ENCODE measurements around a stretch of chr17.

DNA sequence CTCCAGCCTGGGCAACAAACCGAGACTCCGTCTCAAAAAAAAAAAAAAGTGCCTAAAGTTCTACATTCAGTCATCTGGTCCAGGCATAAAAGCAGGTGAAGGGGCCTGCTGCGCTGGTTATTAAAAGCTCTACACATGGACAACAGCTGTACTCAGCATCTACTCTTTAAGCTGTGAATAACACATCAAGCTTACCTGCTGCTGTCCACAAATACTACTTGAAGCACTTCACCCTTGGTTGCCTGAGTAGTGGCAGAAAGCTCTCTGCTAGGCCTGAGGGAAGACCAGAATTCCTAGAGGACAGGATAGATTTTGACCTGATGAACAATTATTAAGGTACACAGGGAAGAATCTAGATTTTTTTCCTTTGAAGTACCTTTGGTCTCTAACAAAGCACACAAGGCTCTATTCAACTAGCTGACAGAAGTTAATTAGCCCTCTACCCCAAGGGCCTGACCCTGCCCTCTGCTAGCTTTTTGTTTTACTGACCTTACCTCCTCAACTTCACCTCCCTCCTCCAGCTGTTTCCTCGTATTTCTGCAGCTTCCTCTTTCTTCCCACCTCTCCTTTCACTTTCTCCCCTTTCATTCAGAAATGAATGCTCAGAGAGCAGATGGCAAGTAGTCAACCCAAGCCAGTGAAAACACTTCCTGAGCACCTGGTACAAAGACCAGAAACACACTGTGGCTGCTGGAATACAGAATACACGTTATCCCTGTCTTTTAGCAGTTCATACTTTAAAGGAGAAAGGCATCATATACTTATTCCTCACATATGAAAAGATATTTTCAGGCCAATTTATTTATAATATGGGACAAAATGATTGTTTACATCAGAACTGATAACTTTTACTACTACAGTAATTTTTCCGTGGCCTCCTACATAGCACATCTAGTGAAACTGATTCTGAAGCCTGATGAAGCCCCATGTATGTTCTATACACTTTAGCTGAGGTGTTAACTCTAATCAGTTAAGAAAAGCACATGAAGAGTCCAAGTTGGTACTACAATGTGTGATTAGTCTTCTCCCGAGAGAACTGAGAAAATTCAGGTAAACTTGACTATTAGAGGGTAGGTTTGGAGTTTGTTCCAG is 5.6 kb upstream of the VEZF1 start:
- RRBS = no CpG with 5 or more reads among the region's 7 CpGs

DNA sequence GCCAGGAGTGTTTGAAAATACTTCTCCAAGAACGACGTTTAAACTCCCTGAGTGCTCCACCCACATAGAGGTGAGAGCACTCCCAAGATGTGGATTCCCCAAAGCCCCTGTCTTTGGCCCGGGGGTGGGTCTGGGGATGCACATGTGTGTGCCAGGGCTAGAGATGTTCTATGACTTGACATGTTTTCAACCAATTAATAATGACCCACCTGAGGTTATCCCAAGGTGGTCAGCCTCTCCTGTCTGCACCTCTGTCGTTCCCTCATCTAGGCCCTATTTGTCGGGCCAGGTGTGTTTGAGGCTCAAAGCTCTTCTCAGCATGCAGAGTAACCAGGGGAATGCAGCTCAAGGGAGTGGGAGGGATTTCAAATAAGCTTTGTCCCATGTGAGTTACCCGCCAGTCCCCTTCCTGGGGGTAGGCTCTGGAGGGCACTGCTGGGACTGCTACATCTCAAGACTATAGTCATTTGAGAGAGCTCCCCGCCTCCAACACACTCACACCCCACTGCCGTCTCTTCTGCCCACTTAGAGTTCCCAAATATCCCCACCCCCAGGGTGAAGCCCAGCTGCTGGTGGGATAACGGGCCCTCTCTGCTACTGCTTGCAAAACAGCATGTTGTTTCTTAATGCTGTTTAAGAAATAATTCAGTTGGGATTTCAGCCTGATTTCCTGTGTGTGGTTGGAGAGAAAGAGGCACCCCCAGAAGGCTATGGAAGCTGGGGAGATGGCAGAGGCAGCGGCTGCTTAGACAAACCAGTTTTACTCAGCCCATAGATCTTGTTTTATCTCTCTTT is 3.8 kb upstream of the MPO start:
- RRBS = no CpG with 5 or more reads among the region's 10 CpGs

DNA sequence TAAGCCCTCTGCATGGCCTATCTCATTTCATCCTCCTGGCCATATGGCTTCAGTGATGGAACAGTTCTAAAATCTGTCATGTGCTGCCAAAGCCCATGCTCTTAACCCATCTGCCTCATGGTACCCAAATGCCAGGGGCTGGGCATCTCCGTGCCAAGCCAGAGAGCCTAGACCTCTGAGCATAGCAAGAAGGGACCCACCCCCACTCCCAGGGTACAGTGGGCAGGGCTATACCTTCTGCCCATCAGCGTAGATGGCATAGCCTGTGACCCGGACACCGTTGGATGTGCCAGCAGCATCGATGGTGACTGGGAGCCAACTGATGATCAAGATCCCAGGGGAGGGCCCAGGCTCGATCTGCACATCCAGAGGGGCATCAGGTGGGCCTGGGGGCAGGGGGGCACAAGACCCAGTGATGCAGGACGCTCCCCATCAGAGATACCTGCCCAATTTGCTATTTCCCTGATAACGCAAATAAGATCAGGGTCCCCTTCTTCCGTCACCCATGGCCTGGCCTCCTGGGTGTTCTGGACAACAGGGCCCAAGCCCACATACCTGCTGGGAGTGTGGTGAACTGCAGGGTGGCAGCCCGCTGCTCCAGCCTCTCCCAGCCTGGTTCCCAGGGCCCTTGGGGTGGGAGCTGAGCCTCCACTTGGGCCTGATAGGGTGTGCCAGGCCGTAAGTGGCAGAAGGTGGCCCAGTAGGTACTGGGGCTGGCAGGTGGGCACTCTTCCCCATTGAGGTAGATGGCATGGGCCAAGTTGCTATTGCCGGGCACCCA is 17.1 kb downstream of the TSPOAP1 start:
- RRBS = 60% methylated on average over 1 of the region's 12 CpGs

- RRBS = no CpG with 5 or more reads among the region's 3 CpGs
Measured at GRCh38 chr17:58330061-58330543, 1.5 kb upstream of the TSPOAP1 start.

GRCh38 chr17:58330994-58331853 is 2.6 kb upstream of the TSPOAP1 start:
- RRBS = no CpG with 5 or more reads among the region's 23 CpGs

- RRBS = no CpG with 5 or more reads among the region's 10 CpGs
Measured at GRCh38 chr17:58334987-58335811, 6.6 kb upstream of the TSPOAP1 start.

- RRBS = no CpG with 5 or more reads among the region's 3 CpGs
Measured at GRCh38 chr17:58364685-58365143, 12.7 kb upstream of the SUPT4H1 start.

DNA sequence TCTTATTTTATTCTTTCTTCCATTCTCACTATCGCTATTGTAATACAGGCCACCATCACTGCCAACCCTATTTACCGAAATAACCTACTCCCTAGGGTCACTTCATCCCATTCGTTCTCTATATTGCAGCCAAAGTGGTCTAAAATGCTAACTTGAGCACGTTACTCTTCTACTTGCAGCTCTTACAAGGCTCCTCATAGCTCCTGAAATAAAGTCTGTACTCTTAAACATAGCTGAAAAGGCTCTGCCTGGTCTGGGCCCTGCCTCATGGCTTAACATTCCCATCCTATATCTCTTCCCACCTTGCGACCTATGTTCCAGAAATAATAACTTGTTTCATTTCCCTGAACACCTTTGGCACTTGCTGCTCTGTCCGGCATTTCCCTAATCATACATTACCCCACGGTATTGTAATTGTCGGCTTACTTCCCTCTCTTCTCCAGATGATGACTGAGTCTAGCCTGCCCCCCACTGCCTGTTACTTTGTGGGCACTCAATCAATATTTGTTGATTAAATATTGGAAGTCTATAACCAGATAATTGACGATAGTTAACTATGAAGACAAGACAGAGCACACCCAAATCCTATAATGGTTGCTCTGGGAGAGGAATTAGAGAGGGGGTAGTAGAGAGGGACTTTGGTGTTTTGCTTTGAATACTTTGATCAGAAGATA is 23.2 kb upstream of the SUPT4H1 start:
- RRBS = no CpG with 5 or more reads among the region's 9 CpGs

GRCh38 chr17:58991685-58992393 is 114.8 kb downstream of the TRIM37 start:
- RRBS = 83% methylated on average over 2 of the region's 4 CpGs

DNA sequence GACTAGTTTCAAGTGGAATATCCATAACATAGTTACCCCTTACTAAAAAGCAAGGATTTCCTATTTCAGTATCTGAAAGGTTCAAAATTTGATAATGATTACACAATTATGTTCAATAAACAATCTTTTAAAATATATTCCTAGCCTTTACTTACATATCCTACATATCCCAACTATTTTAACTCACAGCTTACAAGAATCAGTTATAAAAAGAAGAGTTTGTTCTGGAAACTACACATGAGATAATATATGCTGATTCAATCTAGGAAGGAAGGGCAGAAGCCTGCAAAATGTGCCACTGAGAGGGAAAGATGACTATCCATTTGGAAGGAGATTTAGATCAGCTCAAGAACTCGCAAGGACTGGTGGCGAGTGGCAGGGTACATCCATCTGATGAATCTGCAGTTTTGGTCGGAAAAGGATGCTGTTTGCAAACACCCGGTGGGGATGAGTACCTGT is 909 bp downstream of the TRIM37 start:
- RRBS = 1% methylated on average over 1 of the region's 4 CpGs

GRCh38 chr17:59211159-59211706 is 1.4 kb downstream of the SMG8 start:
- RRBS = no CpG with 5 or more reads among the region's 7 CpGs

GRCh38 chr17:59315886-59316160 is 15.6 kb upstream of the YPEL2 start:
- RRBS = no CpG with 5 or more reads among the region's 3 CpGs

- RRBS = no CpG with 5 or more reads among the region's 4 CpGs
Measured at GRCh38 chr17:59372104-59373018, 40.9 kb downstream of the YPEL2 start.

DNA sequence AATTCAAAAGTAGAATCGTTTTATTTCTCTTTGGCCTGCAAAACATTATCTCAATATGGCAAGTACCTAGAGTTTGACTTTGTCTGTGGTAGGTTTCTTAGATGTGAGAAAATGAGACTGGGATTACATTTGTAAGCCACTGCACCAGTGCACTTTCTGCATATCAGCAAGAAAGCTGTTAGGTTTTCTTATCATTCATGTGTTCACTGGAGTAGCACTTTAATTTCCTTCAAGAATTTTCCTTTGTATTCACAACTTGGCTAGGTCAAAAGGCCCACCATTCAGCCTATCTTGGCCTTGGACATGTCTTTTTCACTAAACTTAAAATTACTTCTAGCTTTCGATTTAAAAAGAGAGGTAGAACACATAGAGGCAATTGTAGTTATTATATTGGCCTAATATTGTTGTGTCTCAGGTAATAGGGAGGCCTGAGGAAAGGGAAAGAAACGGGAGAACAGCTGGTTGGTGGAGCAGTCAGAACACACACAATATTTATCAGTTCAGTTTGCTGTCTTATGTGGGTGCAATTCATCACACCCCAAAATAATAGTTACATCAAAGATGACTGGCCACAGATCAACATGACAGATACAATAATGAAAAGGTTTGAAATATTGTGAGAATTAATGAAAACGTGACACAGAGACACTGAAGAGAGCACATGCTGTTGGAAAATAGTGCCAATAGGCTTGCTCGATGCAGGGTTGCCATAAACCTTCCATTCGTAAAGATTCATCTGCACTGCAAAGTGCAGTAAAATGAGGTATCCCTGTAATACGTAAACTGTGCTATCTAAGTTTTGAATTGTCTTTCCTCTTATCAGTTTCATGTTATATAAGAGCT is 35.4 kb downstream of the CLTC start:
- RRBS = no CpG with 5 or more reads among the region's 7 CpGs

DNA sequence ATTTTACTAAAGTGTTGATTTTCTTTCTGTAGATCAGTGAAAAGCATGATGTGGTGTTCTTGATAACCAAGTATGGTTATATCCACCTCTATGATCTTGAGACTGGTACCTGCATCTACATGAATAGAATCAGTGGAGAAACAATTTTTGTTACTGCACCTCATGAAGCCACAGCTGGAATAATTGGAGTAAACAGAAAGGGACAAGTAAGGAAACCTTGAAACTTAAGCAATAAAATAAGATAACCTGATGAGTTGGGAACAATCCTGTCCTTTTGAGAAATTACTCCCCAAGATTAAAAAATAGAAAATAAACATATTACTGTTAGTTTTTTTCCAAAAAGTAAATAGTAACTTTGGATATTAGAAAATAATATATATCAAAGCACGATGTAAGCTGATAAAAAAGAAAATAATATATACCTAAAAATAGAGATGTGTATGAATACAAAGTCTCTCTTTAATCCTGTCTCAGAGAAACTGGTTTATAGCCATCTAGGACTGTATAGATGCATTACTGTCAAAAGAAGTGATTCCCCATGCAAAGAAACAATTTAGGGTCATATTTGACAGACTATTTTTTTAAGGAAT is 36.2 kb downstream of the CLTC start:
- RRBS = no CpG with 5 or more reads among the region's 1 CpG

- RRBS = no CpG with 5 or more reads among the region's 4 CpGs
Measured at GRCh38 chr17:59695829-59696996, 11.0 kb downstream of the PTRH2 start.

DNA sequence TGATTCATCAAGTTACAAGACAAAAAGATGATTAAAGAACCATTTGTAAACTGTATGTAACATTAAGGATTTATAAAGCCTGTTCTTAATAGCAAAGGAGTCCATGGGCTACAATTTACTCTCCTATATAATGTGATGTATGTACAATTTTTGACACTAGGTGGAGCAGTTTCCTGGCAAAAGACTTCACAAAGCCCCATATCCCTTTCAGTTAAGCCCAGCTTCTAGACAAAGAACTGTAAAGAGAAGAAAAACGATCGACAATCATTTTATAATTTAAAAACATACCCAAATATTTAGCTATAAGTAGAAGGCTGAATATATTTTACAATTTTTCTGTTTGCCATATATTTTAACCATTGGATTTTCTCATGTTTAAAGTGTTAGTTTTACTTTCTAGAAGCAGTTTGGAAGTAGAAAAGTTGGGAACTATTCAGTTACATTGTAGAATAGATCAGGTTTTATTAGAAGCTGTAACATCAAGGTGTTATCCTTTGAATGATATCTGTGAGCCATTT is 46.1 kb downstream of the VMP1 start:
- RRBS = no CpG with 5 or more reads among the region's 2 CpGs

GRCh38 chr17:59785378-59786001 is 78.0 kb downstream of the VMP1 start:
- RRBS = no CpG with 5 or more reads among the region's 6 CpGs

Data from aortic smooth muscle cell (primary cell).